Subcutaneous preadipocyte (primary cell): ENCODE measurements around the genes HAX1, DCST1 and EFNA4.

- CAGE, long polyA plus RNA, result no peak
These were observed at the start of gene HAX1 for GRCh38 chr1:154272124-154272848. Gene HAX1 (plus strand): TSS chr1:154272629.

GRCh38 chr1:154272849-154273284 lies 438 bp downstream of the HAX1 start:
- CAGE, long polyA plus RNA, result no peak

DNA sequence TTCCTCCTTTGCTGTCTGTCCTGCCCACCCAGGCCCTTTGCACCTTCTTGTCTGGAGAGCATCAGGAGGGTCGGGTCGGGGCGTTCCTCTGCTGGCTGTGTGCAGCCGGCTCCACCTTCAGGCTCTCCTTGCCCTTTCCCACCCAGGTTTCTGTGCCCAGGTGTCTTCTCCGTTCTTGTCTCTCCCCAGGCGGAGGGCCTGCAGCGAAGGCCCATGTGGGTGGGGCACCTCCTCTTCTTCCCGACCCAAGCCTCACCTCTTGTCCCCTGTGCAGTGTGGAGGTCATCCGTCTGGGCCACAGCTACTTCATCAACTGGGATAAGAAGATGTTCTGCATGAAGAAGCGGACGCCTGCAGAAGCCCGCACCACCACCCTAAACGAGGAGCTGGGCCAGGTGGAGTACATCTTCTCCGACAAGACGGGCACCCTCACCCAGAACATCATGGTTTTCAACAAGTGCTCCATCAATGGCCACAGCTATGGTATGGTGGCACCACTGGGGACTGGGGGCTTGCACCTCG lies 15.3 kb downstream of the ATP8B2 start:
- CAGE, long polyA plus RNA, result no peak

DNA sequence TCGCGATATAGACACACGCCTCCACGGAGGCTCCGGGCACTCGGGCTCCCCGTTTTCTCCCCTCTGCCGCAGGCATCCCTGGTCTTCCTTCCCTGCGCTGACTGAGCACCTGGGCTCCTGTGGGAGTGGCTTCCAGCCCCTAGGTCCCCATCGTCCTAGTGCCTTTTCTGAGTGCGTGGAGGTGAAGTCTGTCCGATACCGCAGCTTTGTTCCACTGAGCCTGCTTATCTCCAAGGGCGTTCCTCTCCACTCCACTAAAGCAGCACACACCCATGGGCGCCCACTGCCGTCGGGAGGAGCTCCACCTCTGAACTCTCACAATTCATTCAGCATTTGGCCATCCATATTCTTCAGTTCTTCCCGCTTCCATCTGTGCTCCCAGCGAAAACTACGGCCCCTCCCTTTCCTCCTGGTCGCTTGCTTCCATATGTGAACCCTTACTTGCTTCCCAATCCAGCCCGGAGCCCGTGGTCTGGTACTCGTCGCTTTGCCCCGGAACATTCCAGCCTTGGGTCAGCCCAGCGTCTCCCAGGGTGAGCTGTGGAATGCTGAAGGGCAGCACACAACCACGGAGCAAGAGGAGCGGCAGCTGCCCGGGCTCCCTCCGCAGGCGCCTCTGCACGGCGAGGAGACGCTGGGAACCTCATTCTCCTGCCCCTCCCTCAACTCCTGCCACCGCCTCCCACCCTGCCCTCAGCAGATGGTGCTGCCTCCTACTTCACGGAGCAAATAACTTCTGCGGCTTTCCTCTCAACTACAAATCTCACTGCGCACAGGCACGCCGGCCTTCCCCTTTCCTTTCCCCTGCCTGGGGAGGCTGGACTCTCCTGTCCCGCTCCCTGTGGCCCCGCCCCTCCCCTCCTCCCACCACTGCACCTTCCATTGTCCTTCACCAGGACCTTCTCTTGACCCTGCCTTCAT lies 27.5 kb downstream of the ATP8B2 start:
- CAGE, long polyA plus RNA, result no peak

GRCh38 chr1:154354498-154354908 lies 29.2 kb downstream of the ATP8B2 start:
- CAGE, long polyA plus RNA, result no peak

DNA sequence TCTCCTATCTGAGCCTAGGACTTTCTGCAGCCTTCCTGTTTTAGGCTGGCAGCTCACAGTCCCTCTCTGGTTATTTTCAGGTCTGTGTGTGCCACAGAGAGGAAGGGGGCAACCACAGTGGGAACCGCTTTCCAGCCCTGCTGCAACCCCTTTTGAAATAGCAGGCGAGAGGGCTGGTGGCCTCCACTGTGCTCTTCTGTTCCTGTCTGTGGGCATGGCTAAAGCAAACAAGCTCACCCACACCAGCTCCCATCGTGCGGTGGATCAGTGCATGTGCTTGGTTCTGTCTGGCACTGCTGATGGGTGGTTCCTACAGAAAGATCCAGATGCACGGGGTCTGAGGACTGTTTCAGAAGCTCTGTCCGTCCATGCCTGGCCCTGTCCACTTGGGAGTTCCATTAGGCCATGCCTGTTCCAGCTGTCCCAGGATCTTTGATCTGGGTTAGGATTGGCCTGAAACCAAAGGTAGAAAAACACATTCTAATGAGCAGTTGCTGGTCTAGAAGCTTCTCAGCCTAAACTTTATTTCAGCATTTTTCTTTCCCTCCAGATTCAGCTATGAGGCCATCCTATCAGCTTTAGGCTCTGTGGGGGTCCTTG lies 1.5 kb upstream of the IL6R start:
- CAGE, long polyA plus RNA, result no peak

- CAGE, long polyA plus RNA, result no peak
These were observed 14.3 kb downstream of the IL6R start for GRCh38 chr1:154419386-154419983.

- CAGE, long polyA plus RNA, result no peak
These were observed 18.4 kb downstream of the IL6R start for GRCh38 chr1:154423272-154424116.

- CAGE, long polyA plus RNA, result no peak
These were observed 25.1 kb downstream of the IL6R start for GRCh38 chr1:154430211-154430645.

DNA sequence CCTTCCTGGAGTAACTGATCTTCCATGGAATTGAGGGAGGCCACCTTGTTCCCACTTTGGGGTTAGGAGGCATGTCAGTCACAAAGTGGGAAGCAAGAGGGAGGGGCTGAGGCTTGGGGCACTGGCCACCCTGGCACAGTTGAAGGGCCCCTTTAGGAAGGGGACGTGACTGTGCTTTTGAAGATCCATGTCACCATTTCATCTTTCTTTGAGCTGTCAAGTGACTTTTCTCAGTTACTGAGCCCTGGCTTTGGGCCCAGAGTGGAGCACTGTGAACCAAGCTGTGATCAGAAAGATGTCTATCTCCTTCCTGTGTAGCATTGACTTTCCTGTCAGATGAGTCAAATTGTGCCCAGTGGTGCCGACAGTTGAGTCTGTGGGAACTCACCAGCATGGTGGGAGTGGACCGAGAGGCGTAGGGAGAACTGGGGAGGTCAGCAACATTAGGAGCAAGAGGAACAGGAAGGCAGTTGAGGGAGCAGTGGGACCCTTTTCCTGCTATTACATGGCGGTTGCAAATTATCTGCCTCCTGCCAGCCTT lies 38.4 kb upstream of the TDRD10 start:
- CAGE, long polyA plus RNA, result no peak

DNA sequence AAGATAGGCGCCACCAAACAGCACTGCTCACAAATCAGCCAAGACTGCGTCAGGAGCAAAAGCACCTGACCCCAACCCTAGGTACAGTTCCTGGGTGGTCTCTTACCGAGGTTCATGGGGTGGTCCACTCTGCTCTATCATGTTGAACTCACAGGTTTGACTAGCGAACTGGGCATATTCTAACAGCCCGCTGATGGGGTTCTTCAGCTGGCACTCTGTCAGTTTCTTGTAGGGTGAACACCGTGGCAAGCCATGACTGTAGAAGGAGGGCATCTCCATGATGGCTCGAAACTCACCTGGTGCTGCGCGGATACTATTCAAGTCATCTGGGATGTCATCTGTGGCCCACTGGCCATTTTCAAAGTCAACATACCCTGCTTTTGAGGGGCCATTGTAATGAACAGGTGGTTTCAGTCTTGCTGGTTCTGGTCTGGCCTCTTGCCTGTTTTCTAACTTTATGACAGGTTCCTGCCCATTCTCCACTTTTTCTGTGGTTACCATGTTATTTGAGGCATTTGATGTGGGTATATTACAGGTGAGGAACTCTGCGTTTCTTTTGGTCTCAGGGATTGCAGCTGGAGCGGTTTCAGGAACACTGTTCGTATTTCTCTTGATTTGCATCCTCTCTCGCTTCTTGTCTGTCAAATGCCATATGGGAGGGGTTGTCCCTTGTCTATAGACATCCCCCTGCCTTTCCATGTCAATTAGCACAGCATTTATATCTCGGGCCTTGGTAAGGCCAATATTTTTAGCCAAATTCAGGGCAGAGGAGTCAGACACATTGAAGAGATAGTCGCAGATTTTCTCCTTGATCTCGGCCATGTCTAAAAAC lies 6.8 kb downstream of the ADAR start:
- CAGE, long polyA plus RNA, result no peak

DNA sequence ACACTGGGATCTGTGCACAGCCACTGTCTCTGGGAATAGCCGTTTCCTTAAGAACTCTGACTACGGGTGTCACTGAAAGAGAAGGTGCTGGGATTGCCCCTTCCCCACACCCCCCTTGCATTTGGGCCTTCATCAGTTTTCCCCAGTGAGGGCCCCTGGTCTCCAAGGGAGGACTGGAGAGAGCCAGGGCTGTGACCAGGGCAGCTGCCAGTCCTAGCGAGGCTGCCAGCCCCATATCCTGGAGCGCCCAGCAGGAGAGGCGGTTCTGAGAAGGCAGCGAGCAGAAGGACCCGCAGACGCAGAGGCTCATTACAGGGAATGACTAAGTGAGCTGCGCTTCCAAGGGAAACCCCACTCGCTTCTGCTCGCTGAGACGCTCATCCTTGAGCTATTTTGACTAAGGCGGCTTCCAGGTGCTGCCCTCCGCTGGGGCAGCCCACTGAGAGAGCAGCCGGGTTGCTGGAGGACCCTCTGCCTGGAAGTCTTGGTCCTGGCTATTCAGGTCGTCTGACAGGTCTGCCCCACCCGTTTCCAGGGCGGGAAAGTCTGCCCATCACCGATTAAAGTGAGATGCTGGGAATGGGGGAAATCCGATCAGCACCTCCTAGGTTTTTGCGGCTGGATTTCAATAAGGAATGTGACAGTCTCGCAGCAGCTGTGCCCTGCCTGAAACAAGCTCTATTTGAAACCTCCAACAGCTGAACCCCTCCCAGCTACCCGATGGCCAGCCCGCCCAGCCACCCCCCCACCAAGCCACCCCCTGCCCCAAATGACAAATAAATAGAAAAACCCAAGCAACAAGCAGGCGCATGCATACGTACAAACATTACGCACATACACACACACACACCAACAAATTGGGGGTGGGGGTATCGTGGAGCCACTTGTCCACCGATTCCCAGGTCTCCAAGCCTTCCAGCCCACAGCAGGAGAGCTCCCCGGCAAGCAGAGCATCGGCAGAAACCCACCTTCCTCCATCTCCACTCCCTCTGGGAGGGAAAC lies 2.8 kb downstream of the KCNN3 start:
- CAGE, long polyA plus RNA, result no peak

DNA sequence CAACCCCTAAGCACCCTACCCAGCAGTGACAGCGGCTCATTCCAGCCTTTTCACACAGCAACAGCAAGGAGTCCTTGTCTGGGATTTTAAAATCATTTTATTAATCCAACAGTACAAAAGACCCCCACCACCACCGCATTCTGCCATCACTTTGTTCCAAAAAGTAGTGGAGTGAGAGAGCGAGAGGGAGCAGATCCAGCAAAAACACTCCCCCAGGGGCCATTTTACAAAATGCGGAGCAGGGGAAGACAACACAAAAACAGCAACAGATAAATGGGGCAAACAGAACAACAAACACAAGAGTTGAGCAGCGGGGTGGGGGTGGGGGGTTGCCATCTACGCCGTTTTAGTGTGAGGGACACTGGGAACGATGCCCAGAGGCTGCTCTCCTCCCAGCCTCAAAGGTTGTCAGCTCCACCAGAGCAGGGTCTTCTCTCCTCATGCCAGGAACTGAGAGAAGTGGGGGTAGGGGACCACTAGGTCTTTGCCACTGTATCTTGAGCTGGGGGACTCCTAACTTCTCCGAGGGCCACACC lies 1.1 kb upstream of the PBXIP1 start:
- CAGE, long polyA plus RNA, result no peak

GRCh38 chr1:154968385-154969178 lies 2.0 kb downstream of the SHC1 start:
- CAGE, long polyA plus RNA, result no peak

GRCh38 chr1:155011918-155012597 lies 9.5 kb downstream of the ZBTB7B start:
- CAGE, long polyA plus RNA, result no peak

DNA sequence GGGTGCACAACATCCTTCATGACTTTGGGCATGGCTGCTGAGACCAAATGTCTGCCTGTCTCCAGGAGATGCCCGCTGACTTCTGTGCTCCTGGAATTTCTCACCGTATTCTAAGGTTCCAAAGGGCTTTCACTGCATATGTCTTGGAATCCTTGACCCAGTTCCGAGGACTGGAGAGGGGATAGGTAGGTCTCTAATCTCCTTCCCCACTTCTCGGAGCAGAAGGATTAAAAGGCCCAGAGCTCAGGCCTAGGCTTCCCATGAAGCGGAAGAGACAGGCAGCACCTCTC lies at the start of gene DCST1:
TSS of gene DCST1 (plus strand) at position 155 of the 290 bp plus-strand sequence.
- CAGE, long polyA plus RNA, result no peak

DNA sequence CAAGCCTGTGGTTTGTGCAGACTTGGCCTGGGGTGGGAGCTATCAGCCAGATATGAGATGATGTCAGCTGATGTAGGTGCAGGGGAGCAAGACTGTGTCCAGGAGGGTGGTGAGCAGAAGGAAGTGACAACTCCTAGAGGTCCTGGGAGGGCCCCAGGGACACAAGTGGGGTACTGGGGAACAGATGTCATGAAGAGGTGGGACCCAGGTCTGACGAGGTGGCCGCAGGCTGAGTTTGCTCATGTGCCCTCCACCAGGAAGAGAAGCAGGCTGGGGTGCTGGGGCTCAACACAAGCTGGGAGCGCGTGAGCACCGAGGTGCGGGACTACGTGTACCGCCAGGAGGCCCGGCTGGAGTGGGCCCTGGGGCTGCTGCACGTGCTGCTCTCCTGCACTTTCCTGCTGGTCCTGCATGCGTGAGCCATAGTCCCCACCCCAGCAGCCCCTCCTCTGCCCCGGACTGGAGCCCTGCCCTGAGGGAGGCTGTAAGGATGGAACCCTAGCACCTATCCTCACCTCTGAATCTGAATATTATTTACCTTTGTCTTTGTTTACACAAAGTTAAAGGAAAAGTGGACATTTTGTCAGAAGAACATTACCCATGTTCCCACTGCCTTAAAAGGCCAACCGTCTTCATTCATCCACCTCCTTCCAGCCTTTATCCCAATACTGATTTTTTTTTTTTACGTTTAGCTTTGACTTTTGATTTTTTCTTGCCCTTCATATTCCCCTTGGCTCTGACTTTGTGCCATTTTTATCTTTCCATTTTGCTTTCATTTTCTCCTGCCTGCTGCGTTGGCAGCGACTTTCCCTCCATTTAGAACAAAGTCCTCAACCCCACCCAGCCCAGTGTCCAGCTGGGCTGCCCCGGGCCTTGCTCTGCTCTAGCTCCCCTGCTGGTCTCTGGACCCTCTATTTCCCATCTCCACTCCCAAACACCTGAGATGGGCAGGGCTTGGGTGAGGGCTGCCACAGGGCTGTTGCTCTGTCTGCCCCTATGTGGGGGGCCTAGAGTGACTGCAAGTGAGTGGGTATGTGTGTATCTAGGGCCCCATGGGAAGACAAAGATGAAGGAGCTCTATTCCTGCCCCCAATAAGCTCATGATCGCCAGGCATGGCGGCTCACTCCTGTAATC lies 7.7 kb upstream of the ADAM15 start:
- CAGE, long polyA plus RNA, result no peak

GRCh38 chr1:155063418-155064777 lies at the start of gene EFNA4:
Gene EFNA4 (plus strand): TSS chr1:155063740.
- CAGE, long polyA plus RNA, result no peak

DNA sequence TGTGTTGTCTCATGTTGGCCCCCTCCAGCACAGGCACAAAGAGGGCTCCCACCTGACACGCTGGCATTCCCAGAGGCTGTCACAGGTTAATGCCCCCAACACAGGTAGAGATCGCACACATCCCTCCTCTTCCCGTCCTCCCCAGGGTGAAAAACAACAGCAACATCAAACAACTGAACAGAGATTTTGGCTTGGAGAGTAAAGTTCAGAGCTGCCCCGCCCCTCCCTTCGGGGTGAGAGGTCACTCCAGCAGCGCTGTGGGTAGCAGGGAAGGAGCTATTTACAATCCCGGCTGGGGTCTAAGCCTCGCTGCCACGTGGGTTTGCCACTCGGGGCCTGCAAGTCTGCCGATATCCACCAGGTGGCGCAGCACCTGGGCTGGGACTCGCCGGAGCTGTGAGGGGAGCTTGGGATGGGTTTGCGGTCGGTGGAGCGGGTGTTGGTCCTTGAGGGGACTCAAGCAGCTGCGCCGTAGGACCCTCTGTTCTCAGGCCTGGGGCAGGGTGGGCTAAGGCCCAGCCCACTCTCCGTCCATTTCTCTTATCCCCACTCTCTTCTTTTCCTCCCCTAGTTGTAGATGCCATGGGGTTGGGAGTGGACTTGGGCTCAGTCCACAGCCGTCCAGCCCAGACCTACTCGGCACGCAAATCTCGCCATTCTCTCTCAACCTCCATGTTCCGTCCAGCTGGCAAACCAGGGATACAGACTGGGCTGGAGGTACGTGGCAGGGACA lies 12.8 kb downstream of the EFNA3 start:
- CAGE, long polyA plus RNA, result no peak

- CAGE, long polyA plus RNA, result no peak
These were observed 20.1 kb upstream of the EFNA1 start for GRCh38 chr1:155107300-155108298.